HEK293 (cell line): Measurements from ENCODE around the genes SHOX and AKAP17A.

- PRO-cap = no peak
- RRBS, 2 experiments = no CpG with 5 or more reads among the region's 44 CpGs
Measured at GRCh38 chrX:226346-227044, 54.7 kb upstream of the PLCXD1 start.

DNA sequence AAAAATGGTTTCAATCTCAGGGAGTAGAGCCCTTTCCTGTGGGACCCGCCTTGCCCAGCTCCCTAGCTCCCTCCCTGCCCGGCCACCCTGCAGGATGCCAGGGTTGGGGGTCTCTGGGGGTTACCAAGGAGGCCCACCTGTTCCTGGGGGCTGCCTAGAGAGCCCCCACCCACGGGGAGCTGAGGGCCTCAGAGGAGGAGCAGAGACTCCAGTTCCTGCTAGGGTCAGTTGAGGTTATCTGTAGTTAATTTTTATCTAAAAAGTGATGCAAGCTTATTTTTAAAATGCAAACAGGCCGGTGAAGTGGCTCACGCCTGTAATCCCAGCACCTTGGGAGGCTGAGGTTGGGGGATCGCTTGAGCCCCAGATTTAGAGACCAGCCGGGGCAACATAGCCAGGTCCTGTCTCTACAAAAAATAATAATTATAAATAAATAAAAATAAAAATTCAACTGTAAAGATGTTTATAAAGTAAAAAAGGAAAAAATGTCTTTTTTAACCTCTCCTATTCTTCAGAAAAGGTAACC lies 18.6 kb upstream of the PLCXD1 start:
- PRO-cap = no peak
- RRBS, 2 experiments = no CpG with 5 or more reads among the region's 7 CpGs

DNA sequence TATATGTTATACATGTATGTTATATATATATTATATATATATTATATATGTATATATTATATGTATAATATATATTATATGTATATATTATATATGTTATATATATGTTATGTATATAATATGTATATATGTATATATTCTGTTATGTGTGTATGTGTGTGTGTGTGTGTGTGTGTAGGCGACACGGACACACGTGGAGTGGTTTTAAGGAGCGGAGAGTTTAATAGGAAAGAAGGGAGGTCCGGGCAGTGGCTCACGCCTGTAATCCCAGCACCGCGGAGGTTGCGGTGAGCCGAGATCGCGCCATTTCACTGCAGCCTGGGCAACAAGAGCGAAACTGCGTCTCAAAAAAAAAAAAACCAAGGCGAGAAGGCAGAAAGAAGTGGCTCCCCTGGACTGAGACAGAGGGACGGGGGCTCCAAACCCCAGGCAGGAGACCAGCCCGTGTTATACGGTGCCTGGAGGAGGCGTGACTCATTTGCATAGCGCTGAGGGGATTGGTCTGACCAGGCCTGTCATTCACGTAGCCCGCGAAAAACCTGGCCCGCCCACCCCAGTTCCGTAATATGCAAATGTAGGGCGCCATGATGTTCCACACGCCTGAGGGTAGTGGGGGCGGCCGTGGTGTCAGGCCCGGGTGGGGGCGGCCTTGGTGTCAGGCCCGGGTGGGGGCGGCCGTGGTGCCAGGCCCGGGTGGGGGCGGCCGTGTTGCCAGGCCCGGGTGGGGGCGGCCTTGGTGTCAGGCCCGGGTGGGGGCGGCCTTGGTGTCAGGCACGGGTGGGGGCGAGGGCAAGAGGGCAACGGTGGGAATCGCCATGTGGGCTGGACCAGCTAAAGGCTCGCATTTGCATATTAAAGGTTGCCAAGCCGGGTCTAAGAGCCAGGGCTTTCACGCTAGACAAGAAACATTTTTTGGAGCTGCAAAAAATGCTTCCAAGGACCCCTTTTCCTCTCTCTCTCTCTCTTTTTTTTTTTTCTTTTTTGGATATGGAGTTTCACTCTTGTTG lies 2.0 kb downstream of the PLCXD1 start:
- PRO-cap = bidirectional peak, plus-strand start at position 623 of the sequence, minus-strand start at position 424 of the sequence
- RRBS, 2 experiments = 5 to 6% methylated on average over 3 of the region's 48 CpGs

- PRO-cap = no peak
- RRBS, 2 experiments = no CpG with 5 or more reads among the region's 8 CpGs
Measured at GRCh38 chrX:287669-288134, 6.5 kb downstream of the PLCXD1 start.

- PRO-cap = no peak
- RRBS, 2 experiments = 97% methylated on average over 5 of the region's 58 CpGs; no CpG with 5 or more reads in 1 of the 2 experiments
Measured at GRCh38 chrX:311315-311985, 7.1 kb downstream of the GTPBP6 start.

- PRO-cap = no peak
- RRBS, 2 experiments = 91 to 93% methylated on average over 16 to 21 of the region's 45 CpGs
Measured at GRCh38 chrX:312727-313303, 5.8 kb downstream of the GTPBP6 start.

DNA sequence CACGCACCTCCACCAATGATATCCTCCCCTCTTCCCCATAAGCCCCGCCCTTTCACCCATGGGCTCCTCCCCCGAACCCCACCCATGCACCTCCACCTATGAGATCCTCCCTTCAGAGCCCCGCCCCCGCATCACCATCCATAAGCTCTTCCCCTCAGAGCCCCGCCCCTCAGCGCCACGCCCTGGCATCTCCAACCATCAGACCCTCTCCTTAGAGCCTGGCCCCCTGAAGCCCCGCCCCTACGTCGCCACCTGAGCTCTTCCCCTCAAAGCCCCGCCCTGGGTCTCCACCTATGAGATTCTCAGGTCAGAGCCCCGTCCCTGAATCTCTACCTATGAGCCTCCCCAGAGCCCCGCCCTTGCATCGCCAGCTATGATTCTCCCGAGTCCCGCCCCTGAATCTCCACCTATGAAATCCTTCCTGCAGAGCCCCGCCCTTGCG lies 748 bp downstream of the GTPBP6 start:
- PRO-cap = bidirectional peak, plus-strand start outside the sequence, minus-strand start at position 238 of the sequence
- RRBS, 2 experiments = no CpG with 5 or more reads among the region's 19 CpGs

- PRO-cap = no peak
- RRBS, 2 experiments = 17 to 21% methylated on average over 13 of the region's 61 CpGs
Measured at GRCh38 chrX:630390-631043, at the start of gene SHOX. Gene SHOX, plus strand, starts transcription at chrX:630791.

DNA sequence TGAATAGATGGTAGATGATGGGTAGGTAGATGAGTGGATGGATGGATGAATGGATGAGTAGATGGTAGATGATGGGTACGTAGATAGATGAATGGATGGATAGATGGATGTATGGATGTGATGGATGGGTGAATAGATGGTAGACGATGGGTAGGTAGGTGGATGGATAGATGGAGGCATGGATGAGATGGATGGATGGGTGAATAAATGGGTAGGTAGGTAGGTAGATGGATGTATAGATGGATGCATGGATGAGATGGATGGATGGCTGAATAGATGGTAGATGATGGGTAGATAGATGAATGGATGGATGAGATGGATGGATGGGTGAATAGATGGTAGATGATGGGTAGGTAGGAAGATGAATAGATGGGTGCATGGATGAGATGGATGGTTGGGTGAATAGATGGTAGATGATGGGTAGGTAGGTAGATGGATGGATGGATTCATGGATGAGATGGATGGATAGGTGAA lies 14.0 kb upstream of the SLC25A6 start:
- PRO-cap = no peak
- RRBS, 2 experiments = no CpG with 5 or more reads among the region's 2 CpGs

GRCh38 chrX:1416533-1417475 lies 24.9 kb upstream of the SLC25A6 start:
- PRO-cap = no peak
- RRBS, 2 experiments = no CpG with 5 or more reads among the region's 19 CpGs

GRCh38 chrX:1420866-1421377 lies 29.0 kb upstream of the SLC25A6 start:
- PRO-cap = no peak
- RRBS, 2 experiments = no CpG with 5 or more reads among the region's 9 CpGs

DNA sequence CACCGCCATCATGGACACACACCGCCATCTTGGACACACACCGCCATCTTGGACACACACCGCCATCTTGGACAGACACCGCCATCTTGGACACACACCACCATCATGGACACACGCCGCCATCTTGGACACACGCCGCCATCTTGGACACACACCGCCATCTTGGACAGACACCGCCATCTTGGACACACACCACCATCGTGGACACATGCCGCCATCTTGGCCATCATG lies 9.5 kb downstream of the ASMTL start:
- PRO-cap = unidirectional peak, minus-strand start at position 149 of the sequence
- RRBS, 2 experiments = no CpG with 5 or more reads among the region's 13 CpGs

- PRO-cap = bidirectional peak, plus-strand start at chrX:1591607, minus-strand start at chrX:1591420
- RRBS, 2 experiments = under 1 to 1% methylated on average over 41 to 47 of the region's 72 CpGs
Measured at GRCh38 chrX:1591253-1591958, at the start of gene AKAP17A. Gene AKAP17A, plus strand, starts transcription at chrX:1591604.

GRCh38 chrX:1592279-1593196 lies 1.1 kb downstream of the AKAP17A start:
- PRO-cap = no peak
- RRBS, 2 experiments = no CpG with 5 or more reads among the region's 38 CpGs

GRCh38 chrX:2184526-2185732 lies 315.8 kb downstream of the DHRSX start:
- PRO-cap = no peak
- RRBS, 2 experiments = no CpG with 5 or more reads among the region's 12 CpGs

- PRO-cap = no peak
- RRBS, 2 experiments = no CpG with 5 or more reads among the region's 34 CpGs
Measured at GRCh38 chrX:2252827-2253651, 247.7 kb downstream of the DHRSX start.

DNA sequence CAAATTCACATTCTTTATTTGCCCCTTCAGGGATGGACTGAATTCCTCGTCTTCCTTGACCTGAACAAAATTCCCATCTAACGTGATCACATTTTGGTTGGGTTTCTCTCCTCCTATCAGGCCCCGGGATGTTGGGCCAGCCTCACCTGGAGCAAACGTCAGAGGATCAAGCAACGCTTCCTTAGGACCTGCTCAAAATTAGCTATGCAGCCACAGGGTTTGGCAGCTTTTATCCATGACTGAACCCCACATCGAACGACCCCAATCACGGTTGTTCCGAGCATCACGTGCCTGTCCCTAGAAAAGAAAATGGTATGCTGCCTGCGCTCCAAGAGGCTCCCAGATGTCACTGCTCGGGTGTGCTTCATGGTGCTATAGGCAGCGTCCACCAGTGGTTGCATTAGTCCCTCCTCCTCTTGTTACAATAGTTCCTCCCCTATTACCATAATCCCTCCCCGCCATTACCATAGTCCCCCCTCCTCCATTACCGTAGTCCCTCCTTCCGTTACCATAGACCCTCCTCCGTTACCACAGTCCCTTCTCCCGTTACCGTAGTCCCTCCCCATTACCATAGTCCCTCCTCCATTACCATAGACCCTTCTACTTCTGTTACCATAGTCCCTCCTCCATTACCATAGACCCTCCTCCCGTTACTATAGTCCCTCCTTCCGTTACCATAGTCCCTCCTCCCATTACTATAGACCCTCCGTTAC lies 129.9 kb downstream of the DHRSX start:
- PRO-cap = no peak
- RRBS, 2 experiments = no CpG with 5 or more reads among the region's 22 CpGs

GRCh38 chrX:2549688-2550295 lies 49.0 kb upstream of the DHRSX start:
- PRO-cap = no peak
- RRBS, 2 experiments = no CpG with 5 or more reads among the region's 10 CpGs

- PRO-cap = no peak
- RRBS, 2 experiments = no CpG with 5 or more reads among the region's 2 CpGs
Measured at GRCh38 chrX:2649688-2650353, 41.3 kb upstream of the CD99 start.

GRCh38 chrX:2863843-2864980 lies 35.5 kb downstream of the GYG2 start:
- PRO-cap = no peak
- RRBS, 2 experiments = no CpG with 5 or more reads among the region's 25 CpGs